Metastatic Liver Carcinoma in the Lung (tissue), 2 donors: ENCODE data around the genes PRIMPOL, CFAP97 and PDLIM3.

DNA sequence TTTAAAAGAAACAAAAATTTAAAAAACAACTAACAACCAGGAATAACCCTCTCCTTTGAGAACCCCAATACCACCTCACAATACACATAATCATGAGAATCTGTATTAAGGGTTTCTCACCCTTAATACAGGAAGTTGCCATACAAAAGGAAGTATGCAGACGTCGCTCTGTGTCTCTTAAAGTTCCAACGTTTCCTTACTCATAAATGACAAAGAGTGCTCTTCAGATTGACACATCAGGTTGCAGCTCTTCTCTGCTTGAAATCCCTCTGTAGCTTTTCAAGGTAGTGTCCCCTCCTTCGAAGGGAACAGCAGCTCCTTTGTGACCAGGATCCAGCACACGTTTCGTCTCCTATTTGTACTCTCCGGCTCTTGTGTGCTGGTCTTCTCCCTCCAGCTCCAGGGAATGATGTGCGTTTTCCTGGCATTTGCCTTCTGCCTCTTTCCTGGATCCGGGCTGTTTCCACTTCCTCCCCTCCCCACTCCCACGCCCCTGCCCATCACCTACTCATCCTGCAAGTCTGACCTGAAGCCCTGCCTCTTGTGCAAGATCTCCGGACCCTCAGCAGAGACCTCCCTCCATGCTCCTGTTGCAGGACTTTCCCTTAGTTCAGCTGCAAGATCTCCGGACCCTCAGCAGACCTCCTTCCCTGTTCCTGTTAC is 74.1 kb upstream of the IRF2 start:
- PRO-cap, 2 experiments, result peak in 1 of 2 experiments; most common minus-strand start position 408 of the sequence (in 1)

- PRO-cap, 2 experiments, result peak in 2 of 2 experiments; most common plus-strand start chr4:184649738 (in 2)
These were observed at the start of gene PRIMPOL for GRCh38 chr4:184649609-184650055. Gene PRIMPOL (plus strand): TSS chr4:184649738.

- PRO-cap, 2 experiments, result no peak in any of the 2 experiments
These were observed 30.8 kb upstream of the CENPU start for GRCh38 chr4:184764771-184765073.

DNA sequence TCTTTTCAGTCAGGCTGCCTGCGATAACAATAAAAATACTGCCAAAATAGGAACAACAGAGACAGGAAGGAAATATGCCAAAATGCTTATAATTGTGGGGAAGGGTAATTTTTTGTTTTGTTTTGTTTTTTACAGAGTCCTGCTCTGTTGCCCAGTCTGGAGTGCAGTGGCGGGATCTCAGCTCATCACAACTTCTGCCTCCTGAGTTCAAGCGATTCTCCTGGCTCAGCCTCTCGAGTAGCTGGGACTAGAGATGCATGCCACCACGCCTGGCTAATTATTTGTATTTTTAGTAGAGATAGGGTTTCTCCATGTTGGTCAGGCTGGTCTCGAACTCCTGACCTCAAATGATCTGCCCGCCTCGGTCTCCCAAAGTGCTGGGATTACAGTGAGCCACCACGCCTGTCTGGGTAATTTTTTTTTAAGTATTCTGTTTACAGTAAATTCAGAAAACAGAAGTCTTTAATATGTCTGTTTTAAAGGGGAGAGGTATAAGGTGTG is 1.7 kb downstream of the ACSL1 start:
- PRO-cap, 2 experiments, result no peak in any of the 2 experiments

- PRO-cap, 2 experiments, result peak in 1 of 2 experiments; most common plus-strand start chr4:184848794 (in 1); most common minus-strand start chr4:184848677 (in 1)
These were observed 22.9 kb upstream of the ACSL1 start for GRCh38 chr4:184848503-184849144.

- PRO-cap, 2 experiments, result no peak in any of the 2 experiments
These were observed 73.0 kb upstream of the ACSL1 start for GRCh38 chr4:184898755-184899181.

GRCh38 chr4:185203456-185204449 is at the start of gene CFAP97:
Gene CFAP97 (minus strand): TSS chr4:185204000.
- PRO-cap, 2 experiments, result peak in 2 of 2 experiments; most common plus-strand start chr4:185204097 (in 2); most common minus-strand start chr4:185203958 (in 2)

DNA sequence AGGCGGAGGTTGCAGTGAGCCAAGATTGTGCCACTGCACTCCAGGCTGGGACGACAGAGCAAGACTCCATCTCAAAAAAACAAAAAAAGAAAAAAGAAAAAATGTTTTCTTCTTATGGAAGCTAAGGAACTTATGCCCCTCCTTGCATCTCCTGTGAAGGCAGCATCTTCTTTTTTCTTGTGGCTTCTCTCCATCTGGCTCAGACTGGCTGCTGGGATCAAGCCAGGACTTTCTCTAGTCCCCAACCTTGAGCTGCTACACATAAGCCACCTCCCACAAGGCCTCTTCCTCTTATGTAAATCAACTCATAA is 10.0 kb downstream of the SNX25 start:
- PRO-cap, 2 experiments, result no peak in any of the 2 experiments

GRCh38 chr4:185272305-185272695 is 62.9 kb downstream of the SNX25 start:
- PRO-cap, 2 experiments, result no peak in any of the 2 experiments

GRCh38 chr4:185323427-185324149 is 72.1 kb downstream of the LRP2BP start:
- PRO-cap, 2 experiments, result no peak in any of the 2 experiments

DNA sequence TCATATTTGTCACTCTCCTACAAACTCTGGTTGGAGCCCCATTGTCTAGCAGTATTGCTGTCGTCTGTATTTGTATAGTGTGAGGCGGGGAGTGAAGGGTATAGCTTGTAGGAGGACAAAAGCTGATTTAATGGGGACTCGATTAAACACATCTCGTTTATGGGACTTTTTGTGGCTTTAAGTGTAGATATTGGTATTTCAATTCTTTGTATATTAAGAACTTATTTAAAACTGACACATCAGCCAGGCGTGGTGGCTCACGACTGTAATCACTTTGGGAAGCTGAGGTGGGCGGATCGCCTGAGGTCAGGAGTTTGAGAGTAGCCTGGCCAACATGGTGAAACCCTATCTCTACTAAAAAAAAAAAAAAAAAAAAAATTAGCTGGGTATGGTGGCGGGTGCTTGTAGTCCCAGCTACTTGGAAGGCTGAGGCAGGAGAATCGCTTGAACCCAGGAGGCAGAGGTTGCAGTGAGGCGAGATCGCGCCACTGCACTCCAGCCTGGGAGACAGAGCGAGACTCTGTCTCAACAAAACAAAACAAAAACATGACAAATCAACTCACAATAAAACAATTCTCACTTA is 3.6 kb downstream of the PDLIM3 start:
- PRO-cap, 2 experiments, result no peak in any of the 2 experiments

DNA sequence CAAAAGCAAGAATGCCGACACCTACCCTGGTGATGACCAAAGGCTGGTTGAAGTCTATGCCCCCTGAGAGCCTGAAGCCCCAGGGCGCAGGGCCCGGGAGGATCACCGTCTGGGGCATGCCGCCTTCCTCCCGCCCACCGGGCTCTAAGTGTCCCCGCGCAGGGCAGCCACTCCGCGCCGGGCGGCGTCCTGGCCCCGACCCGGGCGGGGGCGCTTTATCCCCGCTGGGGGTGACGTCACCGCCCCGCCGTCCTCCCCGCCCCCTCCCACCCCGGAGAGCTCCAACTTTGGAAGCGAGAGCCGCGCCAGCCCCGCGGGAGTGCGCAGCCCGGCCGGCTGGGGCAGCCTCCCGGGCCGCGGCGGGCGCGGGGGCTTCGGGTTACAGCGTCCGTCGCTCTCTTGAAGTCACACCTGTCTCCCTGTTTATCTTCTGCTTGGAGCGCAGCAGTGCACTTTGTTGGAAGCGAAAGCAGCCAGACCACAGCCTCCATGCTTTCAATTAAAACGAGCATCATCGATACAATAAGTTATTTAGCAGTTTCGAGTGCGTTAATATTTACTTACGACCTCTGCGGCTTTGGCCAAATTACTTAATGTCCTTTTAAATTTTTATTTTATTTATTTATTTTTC is at the start of gene PDLIM3:
Gene PDLIM3, minus strand, starts transcription at position 191 of the 631 bp plus-strand sequence.
- PRO-cap, 2 experiments, result peak in 2 of 2 experiments; most common plus-strand start position 308 of the sequence (in 1); most common minus-strand start position 146 of the sequence (in 2)

GRCh38 chr4:185566621-185567855 is 31.7 kb upstream of the PDLIM3 start:
- PRO-cap, 2 experiments, result no peak in any of the 2 experiments

- PRO-cap, 2 experiments, result no peak in any of the 2 experiments
These were observed 115.9 kb upstream of the PDLIM3 start for GRCh38 chr4:185651085-185651806.

DNA sequence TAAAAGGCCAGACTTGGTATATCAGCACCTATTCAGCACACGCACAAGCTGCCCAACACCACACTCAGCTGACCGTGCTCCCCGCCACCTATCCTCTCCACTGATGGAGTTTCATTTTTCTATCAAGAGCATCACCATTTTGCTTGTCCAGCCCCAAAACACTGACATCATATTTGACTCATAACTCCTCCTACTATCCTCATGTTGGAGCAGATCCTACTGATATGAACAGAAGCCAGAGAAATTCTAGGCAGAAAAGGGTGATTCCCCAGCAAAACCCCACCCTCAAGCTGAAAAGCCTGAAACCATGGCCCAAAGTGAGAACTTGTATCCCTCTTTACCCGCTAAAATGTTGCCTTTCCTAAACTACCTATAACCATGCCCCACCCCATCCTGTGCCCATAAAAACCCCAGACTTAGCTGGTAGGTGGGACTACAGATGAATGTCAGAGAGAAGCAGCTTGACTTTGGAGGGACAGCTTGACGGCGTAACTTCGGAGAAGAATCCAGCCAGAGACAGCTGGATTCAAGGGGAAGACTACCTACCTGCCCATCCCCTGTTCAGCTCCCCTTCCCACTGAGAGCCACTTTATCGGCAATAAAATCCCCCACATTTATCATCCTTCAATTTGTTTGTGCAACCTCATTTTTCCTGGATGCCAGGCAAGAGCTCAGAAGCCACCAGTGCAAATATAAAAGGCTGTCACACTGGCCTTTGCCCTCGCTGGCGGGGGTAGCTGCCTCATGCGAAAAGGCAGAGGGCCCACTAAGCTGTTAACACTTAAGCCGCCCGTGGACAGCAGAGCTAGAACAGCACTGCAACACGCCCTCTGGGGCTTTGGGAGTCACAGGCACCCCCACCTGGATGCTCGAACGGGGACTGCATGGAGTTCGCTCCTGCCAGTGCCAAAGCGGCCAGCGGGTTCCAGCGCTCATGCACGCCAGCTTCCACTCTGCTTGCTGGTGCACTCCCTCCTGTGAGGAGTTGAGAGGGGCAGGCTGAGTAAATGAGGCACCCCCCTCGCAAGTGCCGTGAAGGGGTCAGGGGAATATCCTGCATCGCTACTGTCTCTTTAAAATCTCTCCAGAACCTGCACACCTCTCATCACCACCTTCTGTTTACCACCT is 99.8 kb downstream of the SORBS2 start:
- PRO-cap, 2 experiments, result peak in 1 of 2 experiments; most common plus-strand start position 430 of the sequence (in 1); most common minus-strand start position 102 of the sequence (in 1)

DNA sequence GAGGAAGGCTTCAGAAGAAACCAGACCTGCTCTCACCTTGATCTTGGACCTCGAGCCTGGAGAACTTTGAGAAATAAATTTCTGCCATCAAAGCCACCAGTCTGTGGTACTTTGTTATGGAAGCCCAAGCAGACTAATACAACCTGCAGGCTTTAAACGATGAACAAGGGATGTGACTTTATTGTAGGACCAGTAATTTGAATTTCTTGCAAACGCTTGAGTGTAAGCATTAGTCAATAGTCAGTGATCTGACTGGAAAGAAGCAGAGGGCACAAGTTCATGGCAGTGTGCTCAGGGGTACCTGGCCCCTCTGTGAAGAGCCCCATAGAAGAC is 64.8 kb downstream of the SORBS2 start:
- PRO-cap, 2 experiments, result no peak in any of the 2 experiments

DNA sequence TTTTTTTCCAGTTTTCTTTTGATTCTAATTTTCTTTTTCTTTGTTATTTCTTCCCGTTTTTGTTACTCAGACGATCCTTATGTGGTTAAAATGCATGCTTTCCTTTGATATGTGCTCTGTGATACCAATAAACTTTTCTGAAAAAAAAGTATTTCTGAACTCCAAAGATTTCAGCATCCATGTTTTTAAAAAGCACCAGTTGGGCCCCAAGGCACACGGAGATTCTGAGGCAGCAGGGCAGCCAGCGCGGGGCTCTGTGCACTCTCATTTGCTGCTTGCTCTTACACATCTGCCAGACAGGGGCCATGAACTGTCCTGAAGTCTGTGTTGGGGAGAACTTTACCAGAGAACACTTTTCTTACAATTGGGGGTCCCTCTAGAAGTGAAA is 38.0 kb downstream of the SORBS2 start:
- PRO-cap, 2 experiments, result peak in 1 of 2 experiments; most common plus-strand start position 214 of the sequence (in 1); most common minus-strand start position 226 of the sequence (in 1)

GRCh38 chr4:185774706-185775180 is 37.3 kb downstream of the SORBS2 start:
- PRO-cap, 2 experiments, result no peak in any of the 2 experiments

- PRO-cap, 2 experiments, result peak in 1 of 2 experiments; most common minus-strand start chr4:185775441 (in 1)
These were observed 36.5 kb downstream of the SORBS2 start for GRCh38 chr4:185775181-185776269.

- PRO-cap, 2 experiments, result no peak in any of the 2 experiments
These were observed 66.5 kb upstream of the SORBS2 start for GRCh38 chr4:185878378-185879109.